Mesenchymal stem cell of Wharton's jelly (primary cell): ENCODE data around the gene NECAP2.

DNA sequence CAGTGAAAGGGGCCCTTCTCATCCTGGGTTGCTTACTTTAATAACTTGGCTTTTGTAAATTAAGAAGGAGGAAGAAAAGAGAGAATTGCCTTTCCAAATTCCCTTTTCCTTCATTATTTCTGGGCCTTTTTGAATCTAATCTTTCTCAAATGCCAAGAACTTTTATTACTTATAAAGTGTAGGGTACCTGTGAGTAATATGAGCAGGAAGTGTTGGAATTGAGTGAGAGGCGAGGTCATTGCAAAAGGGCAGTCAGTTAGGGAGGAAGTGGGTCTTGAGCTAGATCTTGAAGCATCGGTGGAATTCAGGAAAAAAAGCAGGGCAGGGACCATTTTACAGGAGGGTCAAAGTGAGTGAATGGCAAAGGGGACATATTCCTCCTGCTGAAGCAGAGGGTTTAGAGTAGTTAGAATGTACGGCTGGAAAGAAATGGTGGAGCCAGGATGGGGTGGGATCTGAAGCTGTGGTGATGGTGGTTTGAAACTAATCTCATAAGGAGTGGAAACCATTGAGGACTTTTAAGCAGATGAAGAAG, 18.8 kb upstream of the RSC1A1 start:
- CAGE, long polyA plus RNA = no peak

- CAGE, long polyA plus RNA = no peak
Measured at GRCh38 chr1:15666964-15667588, 7.6 kb downstream of the RSC1A1 start.

- CAGE, long polyA plus RNA = no peak
Measured at GRCh38 chr1:15724800-15725727, 11.0 kb upstream of the SLC25A34 start.

GRCh38 chr1:15740928-15741819, 1.1 kb upstream of the TMEM82 start:
- CAGE, long polyA plus RNA = no peak

DNA sequence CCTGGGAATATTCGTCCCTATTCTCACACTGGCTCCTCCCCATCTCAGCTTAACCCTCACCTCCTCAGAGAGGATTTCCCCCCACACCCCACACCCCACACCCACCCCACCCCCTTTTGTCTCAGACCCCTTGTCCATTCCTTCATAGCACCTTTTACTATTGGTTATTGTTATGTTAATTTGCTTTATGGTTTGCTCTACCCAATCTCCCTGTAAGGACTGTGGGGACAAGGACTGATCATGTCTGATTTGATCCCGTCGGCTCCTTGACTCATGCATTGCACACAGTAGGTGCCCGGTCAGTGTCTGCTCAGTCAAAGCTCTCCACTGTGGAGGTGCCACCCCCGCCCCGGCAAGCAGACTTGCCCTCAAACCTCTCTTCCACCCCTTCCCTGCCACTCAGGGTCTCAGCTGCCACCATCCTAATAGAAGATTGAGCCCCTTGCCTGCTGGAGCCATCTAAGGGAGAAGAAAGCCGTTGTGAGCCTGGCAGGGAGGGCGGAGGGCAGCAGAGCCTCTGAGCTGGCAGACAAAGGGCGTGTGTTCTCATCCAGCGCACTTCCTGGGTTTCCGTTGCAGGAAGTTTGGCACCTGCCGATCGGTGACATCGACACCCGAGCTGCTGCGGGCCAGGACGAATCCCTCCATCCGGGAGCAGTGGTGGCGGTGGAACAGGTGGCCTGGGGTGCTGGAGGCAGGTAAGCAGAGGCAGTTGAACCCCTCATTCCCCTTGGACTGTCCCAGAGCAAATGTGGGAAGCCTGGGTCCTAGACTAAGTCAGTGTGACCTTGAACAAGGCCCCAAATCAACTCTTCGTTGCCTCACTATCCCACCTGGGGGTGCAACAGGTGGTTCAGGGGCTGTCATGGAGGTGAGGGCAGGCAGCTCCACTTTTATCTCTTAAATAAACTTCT, 2.3 kb upstream of the FBLIM1 start:
- CAGE, long polyA plus RNA = no peak

DNA sequence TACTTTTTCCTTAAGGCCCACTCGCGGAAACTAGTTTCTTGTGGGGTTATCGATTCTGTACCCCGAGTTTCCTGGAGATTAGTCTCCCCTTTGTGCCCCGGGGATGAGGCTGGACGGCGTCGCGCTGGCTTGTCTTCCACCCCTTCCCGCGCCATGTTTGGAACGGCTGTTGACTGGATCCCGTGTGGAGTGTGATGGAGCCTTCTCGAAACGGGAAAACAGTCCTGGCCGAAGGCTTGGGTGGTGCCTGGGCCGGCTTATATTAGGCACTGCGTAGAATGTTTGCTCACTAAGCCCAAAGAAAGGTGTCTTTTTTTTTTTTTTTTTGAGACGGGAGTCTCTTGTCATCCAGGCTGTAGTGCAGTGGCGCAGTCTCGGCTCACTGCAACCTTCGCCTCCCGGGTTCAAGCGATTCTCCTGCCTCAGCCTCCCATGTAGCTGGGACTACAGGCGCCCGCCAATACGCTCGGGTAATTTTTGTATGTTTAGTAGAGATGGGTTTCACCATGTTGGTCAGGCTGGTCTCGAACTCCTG, 11.3 kb upstream of the SPEN start:
- CAGE, long polyA plus RNA = no peak

GRCh38 chr1:15844729-15845133, 2.8 kb upstream of the SPEN start:
- CAGE, long polyA plus RNA = no peak

DNA sequence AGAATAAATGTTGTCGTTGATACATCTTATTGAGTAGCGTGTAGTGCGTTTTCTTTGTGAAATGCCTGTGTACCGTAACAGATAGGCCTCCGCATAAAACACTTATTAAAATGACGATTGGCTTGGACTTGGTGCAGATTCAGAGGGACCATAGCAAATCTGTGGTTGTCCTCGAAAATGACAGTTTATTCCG, 1.4 kb downstream of the SPEN start:
- CAGE, long polyA plus RNA = no peak

DNA sequence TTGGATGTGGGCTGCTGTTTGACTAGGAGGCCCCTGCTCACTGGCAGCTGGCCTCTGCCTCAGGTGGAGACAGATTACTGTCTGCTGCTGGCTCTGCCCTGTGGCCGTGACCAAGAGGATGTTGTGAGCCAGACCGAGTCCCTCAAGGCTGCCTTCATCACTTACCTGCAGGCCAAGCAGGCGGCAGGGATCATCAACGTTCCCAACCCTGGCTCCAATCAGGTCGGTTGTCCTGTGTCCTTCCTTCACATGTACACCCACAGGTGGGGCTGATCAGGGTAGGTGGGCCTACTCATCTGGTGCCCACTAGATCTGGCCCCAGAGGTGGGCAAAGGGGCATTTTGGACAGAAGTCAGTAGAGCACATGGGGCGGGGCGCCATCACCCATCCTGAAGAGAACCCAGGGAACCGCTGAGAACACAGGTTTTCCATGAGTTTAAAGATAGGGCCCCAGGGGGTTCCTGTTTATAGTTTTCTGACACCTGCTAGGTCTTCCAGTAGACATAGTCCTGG, 37.2 kb downstream of the ZBTB17 start:
- CAGE, long polyA plus RNA = no peak

DNA sequence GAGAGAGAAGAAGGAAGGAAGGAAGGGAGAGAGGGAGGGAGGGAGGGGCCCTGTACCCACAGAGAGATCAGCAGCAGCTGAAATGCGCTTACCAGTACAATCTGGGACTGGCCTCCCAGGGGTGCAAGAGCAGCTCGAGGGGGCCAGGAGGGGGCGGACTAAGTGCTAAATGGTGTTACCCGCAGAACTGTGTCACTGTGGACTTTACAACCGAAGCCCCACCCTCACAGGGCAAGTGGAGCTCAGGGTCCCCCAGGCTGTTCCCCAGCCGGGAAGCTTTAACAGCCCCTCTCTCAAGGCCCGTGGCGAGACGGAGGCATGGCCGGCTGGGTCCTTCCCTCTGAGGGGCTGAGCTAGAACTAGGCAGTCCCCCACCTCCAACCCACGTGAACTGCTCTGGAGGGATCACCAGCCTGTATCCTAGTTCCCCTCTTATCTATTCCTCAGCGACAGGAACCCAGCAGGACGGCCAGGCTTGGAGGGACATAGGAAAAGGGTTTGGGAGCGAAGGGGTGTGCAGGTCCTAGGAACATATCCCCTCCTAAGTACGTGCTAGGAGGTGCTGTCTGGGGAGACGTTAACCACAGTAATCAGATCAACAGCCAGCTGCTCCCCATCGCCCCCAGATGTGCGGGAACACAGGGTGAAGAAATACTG, 24.5 kb downstream of the ZBTB17 start:
- CAGE, long polyA plus RNA = no peak

- CAGE, long polyA plus RNA = no peak
Measured at GRCh38 chr1:16012584-16013684, 4.9 kb downstream of the HSPB7 start.

DNA sequence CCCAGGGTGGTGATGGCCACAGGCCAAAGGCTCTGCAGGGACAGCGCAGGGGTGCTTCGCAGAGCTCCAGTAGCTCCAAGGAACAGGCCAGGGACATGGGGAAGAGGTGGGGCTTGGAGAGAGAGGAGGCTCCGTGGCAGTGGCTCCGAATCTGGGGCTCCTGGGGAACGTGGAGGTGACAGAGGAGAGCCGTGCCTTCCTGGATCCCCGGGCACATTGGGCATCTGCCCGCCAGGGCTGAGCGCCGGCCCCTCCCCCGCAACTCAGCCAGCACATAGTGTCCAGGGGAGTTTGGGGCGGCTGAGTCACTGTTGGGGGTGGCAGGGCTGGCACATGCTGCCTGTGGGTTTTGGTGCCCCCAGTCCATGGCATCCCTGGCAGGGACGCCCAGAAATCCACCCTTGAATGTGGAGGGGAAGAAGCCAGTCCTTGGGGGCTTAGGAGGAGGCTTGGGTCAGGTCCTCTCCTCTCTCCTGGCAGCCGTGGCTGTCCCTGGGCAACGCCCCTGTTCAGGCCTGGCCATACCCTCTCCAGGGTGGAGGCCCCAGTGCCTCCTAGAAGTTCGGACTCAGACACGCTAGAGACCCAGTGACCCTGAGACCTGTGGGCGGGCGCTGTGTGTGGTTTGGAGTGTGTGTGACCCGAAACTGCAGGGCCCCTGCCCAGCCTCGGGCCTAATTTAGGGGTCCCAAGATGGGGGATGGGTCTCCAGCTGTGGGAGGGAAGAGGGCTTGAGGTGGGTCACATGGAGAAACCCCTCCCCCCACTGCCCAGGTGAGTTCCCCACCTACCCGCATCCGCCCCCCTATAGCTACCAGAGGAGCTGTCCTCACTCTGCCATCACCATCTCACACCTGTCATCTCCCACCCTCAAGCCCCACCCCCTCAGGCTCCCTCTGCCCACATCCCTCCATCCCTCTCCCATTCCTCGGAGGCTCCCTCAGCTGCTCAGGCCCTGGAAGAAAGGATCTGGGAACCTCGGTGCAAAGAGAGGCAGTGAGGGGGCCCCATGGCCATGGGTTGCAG, 1.6 kb downstream of the HSPB7 start:
- CAGE, long polyA plus RNA = no peak

DNA sequence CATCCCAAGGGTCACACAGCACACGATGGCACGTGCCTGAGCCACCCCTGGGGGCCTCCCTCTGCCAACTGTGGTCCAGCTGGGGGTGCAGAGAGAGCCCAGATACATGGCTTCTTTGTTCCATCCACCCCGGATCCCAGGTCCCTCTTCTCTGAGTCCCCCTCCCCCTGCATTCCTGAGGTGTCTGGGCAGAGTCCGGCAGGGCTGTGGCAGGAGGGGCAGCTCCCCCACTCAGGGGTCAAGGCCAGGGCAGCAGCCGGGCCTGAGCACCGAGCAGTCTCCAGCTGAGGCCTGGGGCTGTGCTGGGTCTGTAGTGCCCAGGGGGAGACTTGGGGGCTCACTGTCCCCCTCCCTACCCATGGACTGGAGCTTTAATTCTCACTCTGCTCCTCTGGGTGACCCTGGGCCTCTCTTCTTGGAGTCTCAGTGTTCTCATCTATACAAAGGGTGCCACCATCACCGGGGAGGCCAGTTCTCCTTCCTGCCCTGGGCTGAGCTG, 39.5 kb upstream of the FAM131C start:
- CAGE, long polyA plus RNA = no peak

- CAGE, long polyA plus RNA = no peak
Measured at GRCh38 chr1:16165481-16165842, 9.6 kb upstream of the EPHA2 start.

- CAGE, long polyA plus RNA = no peak
Measured at GRCh38 chr1:16206662-16207361, 5.6 kb downstream of the ARHGEF19 start.

DNA sequence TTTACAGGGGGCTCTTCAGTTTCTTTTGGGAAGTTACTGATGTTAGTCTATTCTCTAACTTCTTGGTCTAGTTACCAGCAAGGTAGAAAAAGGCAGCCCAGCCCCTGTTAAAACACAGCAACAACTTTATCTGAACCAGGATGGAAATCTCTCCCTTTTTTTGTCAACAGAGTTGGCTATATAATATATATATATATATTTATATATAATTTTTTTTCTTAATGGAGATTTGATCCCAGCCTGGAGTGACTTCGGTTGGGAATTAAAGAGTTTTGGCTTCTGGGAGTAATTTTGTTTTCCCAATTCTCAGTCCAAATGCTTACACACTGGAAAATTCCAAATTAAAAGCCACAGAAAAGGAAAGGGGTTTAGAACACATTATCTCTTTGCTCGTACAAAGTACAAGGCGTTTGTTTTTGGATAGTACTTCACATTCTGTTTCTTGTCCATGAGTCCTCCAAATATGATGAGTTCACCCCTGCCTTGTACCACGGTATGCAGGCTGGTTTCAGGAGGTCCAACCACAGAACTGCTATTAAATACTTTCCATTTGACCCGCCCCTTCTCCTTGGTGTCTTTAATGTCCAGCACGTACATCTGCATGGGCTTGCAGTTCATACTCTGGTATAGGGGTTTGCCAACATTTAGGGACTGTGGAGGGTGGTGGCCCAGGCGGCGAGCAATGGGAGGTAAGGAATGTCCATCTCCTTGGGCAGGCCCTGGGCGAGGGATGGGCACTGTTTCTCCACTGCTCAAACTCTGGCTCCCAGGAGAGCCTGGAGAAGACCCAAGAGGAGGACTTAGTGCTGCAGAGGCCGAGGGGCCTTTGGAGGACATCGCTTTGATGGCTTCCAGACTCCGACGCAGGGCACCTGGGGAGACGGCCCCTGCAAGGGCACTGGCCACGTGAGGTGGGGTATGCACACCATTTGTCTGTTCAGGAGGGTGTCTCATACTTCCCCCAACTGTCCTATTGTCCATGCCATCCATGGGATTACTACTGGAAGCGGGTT, 13.6 kb upstream of the CPLANE2 start:
- CAGE, long polyA plus RNA = no peak

DNA sequence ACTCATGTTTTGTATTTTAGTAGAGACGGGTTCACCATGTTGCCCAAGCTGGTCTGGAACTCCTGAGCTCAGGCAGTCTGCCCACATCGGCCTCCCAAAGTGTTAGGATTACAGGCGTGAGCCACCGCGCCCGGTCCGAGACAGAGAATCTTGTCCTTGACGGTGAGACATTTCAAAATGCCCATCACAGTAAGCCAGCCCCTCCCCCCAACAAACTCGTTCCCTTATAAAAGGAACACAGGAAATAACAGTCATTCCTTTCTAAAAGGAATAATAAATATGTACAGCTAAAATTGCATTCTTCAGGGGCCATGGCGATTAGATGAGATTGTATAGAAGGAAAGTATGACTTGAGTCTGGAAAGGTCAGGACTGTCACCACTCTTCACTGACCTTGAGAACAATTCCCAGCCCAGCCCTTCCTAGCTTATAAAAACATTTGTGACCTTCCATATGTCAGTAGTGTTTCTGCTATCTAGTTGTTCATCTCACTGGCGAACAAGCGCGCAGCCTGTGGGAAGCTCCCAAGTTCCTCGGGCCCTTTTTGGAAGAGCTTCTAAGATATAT, 8.5 kb downstream of the SZRD1 start:
- CAGE, long polyA plus RNA = no peak

- CAGE, long polyA plus RNA = no peak
Measured at GRCh38 chr1:16432777-16433551, 4.3 kb downstream of the SPATA21 start.

DNA sequence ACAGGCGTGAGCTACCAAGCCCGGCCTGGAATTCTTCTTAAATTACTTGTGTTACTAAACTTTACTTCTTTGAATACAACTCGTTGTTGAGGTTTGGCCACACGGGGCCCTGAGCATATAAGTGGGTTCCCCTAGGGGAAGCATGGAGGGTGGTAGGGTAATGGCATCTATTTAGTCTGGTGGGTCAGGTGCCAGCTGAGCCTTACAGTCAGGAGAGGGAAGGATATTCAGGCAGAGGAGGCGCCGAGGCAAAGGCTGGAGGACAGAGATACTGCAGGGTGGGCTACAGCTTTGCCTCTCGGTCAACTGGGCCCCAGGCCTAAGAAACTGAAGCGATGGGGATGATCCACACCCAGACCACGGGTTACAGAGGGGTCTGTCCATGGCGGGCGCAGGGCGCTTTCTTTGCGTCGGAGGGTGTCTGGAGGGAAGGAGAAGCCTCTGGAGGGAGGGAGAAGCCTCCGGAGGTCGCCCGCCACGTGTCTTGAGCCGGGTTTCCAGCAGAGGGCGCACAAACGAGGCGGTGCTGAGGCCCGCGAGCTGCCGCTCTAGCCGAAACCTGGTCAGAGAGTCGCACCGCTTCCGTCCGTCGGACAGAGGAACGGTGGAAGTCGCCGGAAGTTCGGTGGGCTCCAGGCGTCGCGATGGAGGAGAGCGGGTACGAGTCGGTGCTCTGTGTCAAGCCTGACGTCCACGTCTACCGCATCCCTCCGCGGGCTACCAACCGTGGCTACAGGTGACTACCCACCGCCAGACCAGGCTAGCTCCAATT, at the start of gene NECAP2:
NECAP2 (plus strand) TSS at position 607 of the 772 bp plus-strand sequence.
- CAGE, long polyA plus RNA = start-site peak on the plus strand centred at position 612 of the sequence, 47 bp wide, 1,040 and 274 reads in 2 replicates

DNA sequence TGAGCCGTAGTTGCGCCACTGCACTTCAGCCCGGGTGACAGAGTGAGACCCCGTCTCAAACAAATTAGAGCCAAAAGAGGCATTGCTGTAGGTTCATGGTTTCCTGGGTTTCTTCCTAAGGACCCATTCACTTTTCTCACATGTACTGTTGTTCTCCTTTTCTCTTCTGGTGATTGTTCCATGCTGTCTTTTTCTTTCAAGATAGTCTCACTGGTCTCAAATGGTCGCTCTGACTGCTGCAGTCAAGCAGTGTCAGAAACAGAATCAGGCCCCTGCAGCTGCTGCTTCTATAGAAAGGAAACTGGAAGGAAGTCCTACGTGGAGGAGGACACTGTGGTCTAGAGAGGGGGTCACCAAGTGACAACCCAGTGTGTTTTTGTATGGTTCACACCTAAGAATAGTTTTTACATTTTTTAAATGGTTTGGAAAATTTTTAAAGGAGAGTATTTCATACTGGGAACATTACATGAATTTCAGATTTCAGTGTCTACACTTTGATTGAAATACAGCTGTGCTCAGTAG, 2.4 kb downstream of the NECAP2 start:
- CAGE, long polyA plus RNA = no peak